Metastatic Liver Carcinoma in the Adrenal Gland (tissue), 2 donors: ENCODE results near the genes C1QTNF7 and CLRN2.

DNA sequence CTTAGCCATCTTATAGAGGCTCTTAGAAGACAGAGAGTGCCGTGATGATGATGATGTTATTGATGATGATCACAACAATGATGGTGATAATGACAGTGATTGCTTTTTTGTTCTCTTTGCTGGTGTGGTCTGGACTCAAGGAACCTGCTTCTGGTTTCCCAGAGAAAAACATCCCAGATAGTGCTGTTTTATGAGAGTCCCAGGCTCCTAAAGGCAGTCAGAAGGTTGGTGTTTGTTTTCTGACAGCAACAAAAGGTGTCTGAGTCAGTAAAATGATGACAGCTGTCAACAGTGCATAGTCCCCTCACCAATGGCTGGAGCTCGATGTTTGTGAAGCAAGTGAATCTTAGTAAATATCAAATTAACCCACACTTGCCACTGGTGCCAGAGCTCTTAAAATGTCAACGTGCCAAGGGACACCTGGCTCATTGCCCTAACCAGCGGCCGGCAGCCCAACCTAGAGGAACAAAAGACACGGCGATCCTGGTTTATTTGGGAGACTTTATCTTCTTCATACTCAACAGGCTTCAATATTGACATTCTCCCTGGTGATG, 143.3 kb downstream of the CPEB2 start:
- PRO-cap, 2 experiments: no peak in any of the 2 experiments

DNA sequence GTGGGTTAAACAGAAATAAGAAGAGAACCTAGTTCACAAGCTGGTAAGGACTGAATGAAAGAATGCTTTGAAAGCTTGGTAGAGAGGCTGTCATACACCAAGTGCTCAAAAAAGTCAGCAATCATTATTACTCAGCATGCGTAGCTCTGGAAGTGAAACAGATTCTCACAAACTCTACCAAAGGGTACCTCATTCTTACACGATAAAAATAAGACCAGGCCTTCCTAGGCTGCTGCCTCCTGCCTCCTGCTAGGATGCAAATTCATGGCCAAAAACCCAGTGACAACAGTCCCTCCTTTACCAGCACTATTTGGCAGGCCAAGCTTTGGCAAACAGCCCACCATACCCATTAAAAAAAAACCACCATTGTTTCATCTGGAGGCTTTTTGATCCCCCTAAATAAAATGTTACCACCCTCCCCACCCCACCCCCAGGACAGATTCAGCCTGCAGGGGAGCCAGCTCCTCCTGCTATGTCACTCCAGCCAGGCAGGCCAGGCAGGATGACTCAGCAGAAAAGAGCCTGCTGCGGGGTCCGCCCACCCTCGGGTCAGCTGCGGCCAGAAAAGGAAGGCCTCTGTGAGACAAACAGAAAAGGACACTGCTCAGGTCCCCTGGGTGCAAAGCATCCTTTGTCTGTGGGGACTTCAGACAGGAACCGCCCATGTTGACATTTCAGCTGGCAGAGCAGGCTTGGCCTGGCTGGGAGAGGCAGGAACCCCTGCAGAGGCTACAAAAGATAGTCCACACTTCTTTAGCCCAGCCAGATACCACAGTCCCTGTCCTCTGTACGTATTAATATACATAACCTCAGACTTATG, 147.4 kb downstream of the CPEB2 start:
- PRO-cap, 2 experiments: no peak in any of the 2 experiments

- PRO-cap, 2 experiments: no peak in any of the 2 experiments
Observed at GRCh38 chr4:15385977-15386455, 41.8 kb upstream of the C1QTNF7 start.

DNA sequence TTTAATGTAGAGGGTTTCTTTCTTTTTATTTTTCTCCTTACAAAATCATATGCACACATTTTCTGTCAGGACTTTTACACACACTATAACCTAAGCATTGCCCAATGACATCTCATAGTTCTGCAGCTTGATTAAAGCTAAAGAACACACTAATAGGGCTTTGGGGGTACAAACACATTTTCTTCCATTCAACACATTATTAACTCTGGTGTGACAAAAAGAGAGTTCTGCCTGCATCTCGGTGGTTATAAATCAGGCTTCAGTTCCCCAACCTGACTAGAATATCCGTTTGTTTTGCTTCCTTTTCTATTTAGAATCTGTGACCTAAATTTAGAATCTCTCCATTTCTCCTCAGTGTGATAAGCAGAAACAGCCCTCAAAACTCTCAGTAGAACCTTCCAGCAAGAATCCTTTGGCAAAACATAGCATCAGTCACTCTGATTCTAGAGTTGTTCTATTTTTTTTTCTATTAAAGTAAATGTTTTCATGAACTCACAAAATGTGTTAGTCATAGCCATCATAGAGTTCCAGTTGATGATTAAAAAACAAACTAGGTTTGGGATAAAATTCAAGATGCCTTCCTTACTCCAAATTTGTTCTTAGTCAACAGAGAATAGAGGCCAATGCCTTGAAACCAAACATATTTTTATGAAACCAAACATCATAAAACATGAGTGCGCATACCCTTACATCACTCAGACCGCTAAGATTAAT, 13.3 kb upstream of the C1QTNF7 start:
- PRO-cap, 2 experiments: no peak in any of the 2 experiments

- PRO-cap, 2 experiments: no peak in any of the 2 experiments
Observed at GRCh38 chr4:15427585-15428179, at the start of gene C1QTNF7. C1QTNF7 (plus strand) TSS chr4:15428033.

GRCh38 chr4:15479134-15480437, 9.9 kb downstream of the CC2D2A start:
- PRO-cap, 2 experiments: no peak in any of the 2 experiments

- PRO-cap, 2 experiments: no peak in any of the 2 experiments
Observed at GRCh38 chr4:15591908-15592475, 63.2 kb downstream of the FBXL5 start.

GRCh38 chr4:15654337-15654607, 885 bp downstream of the FBXL5 start:
- PRO-cap, 2 experiments: no peak in any of the 2 experiments

- PRO-cap, 2 experiments: no peak in any of the 2 experiments
Observed at GRCh38 chr4:15659663-15660428, 4.7 kb upstream of the FBXL5 start.

- PRO-cap, 2 experiments: peak in 1 of 2 experiments; most common minus-strand start chr4:15682252 (in 1)
Observed at GRCh38 chr4:15681913-15682388, 324 bp downstream of the FAM200B start.

DNA sequence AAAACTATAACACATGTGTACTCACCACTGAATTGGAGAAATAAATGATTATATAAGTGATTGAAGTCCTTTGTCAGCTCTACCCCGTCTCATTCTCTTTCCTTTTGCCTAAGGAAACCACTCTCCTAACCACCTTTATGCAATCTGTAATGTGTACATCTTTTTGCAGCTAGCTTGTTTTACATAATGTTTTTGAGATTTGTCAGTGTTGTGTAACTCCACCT, 674 bp downstream of the FAM200B start:
- PRO-cap, 2 experiments: no peak in any of the 2 experiments

GRCh38 chr4:15690201-15691167, 8.9 kb downstream of the FAM200B start:
- PRO-cap, 2 experiments: no peak in any of the 2 experiments

DNA sequence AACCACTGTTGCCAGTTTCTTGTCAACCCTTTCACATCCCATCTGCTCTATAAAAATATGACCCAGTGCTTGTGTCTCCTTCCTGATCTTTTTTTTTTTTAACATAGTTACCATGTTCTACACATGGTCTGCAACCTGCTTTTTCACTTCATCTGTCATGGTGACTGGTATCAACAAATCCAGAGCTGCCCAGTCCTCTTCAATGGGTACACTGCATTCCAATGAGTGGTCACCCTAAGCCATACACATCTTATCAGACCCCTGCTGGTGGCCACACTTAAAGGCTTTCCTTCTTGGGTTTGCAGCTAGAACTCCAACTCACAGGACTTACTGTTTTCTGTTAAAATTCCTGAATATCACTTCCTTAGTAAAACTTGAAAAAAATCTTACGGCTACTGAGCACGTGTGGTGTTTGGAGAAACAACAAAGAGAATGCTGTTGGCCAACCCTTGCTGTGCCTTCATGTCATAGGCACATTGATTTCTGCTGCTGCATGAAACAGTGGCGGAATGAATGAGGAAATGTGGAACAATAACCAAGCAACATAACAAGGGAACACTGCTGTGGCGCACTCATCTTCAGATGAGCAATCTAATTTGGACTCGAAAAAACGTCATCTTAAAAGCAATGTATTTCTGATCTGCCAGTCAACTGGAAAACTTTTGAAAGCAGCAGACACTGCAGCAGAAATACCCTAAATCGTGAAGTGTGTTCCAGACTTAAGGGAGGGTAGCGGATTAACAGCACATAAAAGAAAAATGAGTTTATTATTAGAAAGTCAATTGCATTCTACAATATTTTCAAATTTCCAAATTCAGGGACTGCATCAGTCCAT, 51.5 kb downstream of the PROM1 start:
- PRO-cap, 2 experiments: no peak in any of the 2 experiments

- PRO-cap, 2 experiments: no peak in any of the 2 experiments
Observed at GRCh38 chr4:16033903-16034979, 49.6 kb downstream of the PROM1 start.

DNA sequence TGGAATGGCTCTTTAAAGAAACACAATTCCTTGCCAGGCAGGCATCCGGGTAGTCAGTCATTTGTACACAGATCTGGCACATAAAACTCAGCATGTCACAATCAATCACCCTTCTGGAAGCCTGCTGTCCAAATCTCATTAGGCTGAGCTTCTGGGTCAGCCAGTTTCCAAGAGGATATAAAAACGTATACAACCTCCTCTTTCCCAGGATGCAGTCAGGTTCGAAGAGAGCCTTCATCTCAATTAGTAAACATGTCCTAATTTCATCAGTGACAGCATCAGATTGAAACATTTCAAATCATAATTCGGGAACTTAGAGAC, 26.7 kb downstream of the PROM1 start:
- PRO-cap, 2 experiments: no peak in any of the 2 experiments

DNA sequence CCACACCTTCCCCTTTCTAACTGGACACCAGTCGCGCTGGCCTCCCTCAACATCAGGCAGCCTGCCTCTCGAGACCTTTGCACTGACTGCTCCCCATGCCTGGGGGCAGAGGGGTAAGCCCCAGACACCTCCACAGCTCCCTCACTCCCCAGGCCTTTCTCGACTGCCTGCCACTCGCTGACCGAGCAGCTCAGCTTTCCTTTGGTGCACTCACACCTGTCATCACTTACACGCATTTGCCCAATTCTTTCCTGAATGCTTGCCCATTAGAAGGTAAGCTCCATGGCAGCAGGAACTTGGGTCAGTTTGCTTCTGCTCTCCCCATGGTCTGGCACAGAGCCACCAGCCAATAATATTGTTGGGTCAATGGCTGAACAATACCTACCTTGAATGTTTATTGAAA, 32.2 kb upstream of the PROM1 start:
- PRO-cap, 2 experiments: no peak in any of the 2 experiments

- PRO-cap, 2 experiments: no peak in any of the 2 experiments
Observed at GRCh38 chr4:16234029-16234720, 7.9 kb upstream of the TAPT1 start.

DNA sequence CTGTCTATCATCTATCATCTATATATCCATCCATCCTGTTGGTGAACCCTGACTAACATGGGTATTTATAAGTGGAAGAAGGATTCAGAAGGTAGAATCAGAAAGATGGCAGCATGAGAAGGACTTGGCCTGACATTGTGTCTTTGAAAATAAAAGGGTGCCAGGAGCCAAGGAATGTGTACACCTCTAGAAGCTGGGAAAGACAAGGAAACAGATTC, 300.2 kb upstream of the TAPT1 start:
- PRO-cap, 2 experiments: no peak in any of the 2 experiments

- PRO-cap, 2 experiments: no peak in any of the 2 experiments
Observed at GRCh38 chr4:16899031-16899402, 572 bp upstream of the LDB2 start.

GRCh38 chr4:17514936-17515280, at the start of gene CLRN2:
CLRN2 (plus strand) TSS chr4:17515165.
- PRO-cap, 2 experiments: no peak in any of the 2 experiments